Frontal cortex (tissue), 2 donors: ENCODE results near the gene PRLR.

GRCh38 chr5:33439774-33440256, 950 bp upstream of the TARS1 start:
- RAMPAGE, long total RNA = no peak

DNA sequence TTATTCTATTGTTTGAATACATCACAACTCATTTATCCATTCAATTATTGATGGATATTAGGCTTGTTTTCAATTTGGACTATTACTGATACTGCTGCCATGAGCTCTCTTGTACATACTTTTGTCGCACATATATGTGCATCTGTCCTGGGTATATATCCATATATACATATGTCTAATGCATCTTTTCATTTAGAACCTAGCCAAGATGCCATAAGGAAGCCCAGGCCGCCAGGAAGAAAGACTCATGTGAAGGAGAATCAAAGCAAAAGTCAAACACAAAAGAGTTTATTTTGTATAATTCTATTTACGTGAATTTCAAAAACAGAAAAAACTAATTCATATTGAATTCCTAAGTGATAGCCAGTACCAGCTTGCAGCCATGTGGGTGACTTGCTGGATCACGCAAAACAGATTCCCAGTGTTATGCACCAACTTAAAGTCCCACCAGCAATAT, 79.0 kb downstream of the ADAMTS12 start:
- RAMPAGE, long total RNA = no peak

- RAMPAGE, long total RNA = no peak
Observed at GRCh38 chr5:33997300-33997589, 10.6 kb downstream of the AMACR start.

GRCh38 chr5:34026098-34026536, 16.9 kb downstream of the C1QTNF3 start:
- RAMPAGE, long total RNA = no peak

DNA sequence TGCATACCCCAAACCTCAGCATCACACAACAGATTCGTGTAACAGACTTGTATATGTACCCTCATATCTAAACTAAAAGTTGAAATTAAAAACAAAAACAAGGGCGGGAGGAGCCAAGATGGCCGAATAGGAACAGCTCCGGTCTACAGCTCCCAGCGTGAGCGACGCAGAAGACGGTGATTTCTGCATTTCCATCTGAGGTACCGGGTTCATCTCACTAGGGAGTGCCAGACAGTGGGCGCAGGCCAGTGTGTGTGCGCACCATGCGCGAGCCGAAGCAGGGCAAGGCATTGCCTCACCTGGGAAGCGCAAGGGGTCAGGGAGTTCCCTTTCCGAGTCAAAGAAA, 104.7 kb upstream of the C1QTNF3 start:
- RAMPAGE, long total RNA = no peak

DNA sequence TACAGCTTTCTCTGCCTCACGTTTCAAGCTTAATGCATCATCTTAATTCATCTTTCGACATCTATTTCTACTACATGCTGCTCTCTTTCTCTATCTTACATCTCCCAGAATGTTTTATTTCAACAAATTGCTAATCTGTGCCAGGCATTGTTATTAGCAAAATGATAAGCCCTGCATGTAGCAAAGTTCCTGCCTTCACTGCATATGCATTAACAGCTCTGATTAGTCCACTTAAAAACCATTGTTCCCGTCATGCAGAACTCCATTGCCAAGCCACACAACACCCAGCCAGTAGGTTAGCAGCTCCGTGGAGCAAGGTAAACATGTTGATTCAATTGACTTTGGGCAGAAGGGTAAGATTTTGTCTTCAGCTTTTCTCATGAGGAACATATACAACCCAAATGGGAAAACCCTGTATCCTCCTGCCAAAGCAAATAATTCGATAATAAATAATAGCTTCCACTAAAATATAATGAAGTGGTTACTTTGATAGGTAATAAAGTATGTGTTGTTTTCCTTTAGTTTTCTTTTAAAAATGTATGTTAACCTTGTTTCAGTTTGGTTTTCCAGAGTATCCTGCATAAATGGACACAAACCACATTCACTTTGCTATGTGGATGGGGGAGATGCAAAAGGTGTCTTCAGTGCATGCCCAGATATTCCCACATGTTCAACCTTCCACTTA, 124.4 kb upstream of the C1QTNF3 start:
- RAMPAGE, long total RNA = no peak

DNA sequence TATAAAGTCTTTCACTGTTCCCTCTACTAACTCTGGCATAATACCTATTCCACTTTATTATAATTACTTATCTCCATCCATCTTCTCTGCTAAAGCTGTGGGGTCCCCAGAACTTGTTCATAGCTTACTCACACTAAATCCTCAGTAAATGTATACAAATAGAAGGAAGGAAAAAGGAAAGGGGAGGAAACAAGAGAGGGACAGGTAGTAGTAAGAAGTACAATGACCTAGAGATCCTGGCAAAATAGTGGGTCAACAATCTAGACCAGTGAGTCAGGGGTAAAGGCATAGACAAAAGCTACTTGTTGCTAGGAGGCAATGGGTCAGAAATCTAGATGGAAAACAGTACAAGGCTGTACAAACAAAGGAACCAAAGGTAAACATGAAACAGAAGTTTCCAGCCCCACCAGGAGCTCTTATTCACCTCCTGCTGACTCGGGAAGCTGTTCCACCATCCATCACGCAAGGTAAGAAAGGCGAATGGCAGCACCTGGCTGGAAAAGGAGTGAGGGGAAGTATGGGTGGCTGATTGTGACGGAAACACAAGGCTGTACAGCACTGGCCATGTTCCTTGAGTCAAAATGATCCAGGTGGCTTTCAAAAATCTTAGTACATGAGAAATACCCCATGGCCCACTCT, 70.6 kb upstream of the RAI14 start:
- RAMPAGE, long total RNA = no peak

GRCh38 chr5:34709727-34710418, 53.7 kb downstream of the RAI14 start:
- RAMPAGE, long total RNA = no peak

GRCh38 chr5:34868893-34869706, 30.1 kb downstream of the TTC23L start:
- RAMPAGE, long total RNA = no peak

DNA sequence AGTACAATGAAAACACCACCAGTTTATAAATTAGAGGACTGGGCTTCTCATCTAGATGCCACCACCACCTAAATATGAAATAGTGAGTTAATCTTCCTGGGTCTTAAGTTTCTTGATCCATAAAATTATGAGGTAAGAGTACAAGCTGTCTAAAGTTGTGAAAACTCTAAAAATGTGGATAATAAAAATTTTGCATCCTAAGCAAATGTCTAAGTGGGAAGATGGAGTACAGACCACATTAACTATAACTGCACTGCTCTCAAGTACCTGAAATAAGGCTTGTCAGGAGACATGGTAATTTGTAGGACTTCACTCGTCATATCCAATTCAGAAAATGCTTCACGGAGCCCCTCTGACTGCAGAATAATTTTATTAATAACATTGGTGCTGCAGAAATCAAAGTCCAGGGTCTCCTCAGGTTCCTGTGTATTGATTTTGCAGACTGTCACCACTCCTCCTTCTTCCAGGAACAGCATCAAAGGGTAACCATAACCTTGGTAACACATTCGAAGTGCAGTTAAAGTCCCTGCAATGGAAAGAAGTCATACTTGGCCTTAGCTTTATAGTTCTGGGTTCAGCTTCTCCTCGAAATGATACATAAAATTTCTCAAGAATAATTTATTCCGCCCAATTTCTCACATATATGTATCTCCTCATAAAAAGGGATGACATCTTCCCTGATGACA, 3.9 kb downstream of the RAD1 start:
- RAMPAGE, long total RNA = no peak

DNA sequence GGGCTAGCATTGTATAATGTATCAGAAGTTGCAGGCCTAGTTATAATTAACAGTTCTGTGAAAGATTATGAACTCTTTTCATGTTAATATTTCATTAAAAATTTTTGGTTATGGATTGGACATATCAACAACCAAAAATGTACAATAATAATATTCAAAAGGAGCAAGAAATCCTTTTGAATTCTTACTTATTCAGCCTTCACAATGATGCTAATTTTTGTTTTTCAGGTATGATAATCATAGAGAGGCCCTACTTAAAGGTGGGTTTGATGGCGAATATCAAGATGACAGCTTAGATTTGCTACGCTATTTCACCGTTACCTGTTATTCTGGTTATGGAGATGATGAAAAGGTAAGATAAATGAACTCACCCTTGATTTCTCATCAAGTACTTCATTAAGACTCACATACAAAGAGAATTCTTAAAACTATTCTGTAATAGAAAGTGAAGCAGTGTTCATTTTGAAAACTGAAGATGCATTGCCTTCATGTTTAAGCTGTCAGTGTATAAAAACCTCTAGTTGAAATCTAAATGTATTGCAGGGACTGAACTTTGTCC, 6.2 kb downstream of the DNAJC21 start:
- RAMPAGE, long total RNA = no peak

GRCh38 chr5:35171909-35172421, 58.3 kb downstream of the PRLR start:
- RAMPAGE, long total RNA = no peak

- RAMPAGE, long total RNA = no peak
Observed at GRCh38 chr5:35229188-35230165, 810 bp downstream of the PRLR start.

GRCh38 chr5:35230166-35230758, at the start of gene PRLR:
Gene PRLR (minus strand): TSS chr5:35230487.
- RAMPAGE, long total RNA = no peak

DNA sequence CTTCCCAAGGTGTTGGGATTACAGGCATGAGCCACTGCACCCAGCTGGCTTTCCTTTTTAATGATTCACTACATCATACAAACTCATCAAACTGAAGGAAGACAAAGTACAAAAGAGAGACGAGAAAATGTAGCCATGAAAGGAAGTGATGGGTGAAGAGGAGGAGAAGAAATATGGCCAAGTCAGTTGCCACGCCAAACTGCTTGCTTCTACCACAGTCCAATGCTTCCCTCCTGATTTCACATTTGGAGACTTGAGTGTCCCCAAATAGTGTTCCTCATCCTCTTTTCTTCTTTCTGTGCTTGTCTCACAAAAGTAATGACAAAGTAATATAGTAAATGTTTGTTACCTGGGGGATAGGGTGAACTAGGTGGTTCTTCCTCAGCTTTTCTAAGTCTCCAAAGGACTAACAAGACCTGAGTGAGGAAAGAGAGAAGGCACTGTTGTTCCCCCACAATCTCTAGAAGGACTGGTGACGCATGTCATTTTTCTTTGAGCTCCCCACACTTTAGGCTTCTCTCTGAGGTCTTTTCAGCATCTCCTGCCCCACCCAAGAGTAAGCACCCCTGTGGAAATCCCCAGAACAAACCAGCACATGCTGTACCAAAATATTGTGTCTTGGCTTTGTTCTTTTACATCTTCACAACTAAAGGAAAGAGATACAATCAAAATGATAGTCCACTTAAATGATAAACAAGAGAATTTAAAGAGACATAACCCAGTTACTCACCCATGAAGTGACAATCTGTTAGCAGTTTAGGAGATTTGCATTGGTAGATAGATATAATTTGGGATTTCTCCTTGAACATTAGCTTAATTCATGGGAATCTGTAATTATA, 2.5 kb upstream of the IL7R start:
- RAMPAGE, long total RNA = no peak

DNA sequence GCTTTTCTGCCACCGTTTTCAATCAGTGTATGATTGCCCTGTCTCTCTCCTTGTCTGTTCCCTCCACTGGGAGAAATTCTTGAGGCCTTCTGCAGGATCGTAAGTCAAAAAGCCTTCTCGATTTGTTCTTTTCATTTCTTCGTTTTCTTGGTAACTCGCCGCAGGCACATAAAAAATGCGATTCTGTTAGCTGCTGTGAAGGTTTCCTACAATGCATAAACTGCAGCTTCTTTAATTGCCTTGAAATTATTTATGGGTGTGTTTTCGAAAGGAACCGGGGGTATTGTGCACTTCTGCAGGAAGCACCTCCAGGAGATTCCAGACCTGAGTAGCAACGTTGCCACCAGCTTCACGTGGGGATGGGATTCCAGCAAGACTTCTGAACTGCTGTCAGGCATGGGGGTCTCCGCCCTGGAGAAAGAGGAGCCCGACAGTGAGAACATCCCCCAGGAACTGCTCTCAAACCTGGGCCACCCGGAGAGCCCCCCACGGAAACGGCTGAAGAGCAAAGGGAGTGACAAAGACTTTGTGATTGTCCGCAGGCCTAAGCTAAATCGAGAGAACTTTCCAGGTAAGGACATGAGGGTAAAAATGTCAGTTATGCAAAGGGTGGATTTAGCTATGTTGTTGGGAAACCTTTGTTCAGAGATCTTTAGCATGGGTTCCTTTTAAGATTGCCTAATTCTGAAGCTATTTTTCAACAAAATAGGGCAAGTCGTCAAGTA, 723 bp downstream of the SKP2 start:
- RAMPAGE, long total RNA = no peak

- RAMPAGE, long total RNA = no peak
Observed at GRCh38 chr5:36155961-36156772, 4.3 kb downstream of the SKP2 start.

DNA sequence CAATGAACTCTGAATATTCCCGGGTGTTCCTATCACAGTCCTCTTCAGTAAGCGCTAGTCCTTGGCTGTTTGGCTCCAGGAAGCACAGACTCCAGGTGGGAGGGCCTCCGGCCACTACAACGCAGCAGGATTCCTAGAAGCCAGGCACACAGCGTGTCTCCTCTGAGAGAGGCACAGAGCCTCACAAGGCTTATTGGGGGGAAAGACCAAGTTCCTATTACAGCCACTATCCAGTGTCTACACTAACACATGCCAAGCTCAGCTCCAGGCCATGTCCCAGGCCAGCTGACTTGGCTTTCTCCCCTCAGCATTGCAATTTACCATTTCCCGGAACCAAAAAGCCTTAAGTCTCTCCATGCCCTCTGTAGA, 84.6 kb upstream of the SLC1A3 start:
- RAMPAGE, long total RNA = no peak

- RAMPAGE, long total RNA = no peak
Observed at GRCh38 chr5:36570248-36570912, 36.0 kb upstream of the SLC1A3 start.

GRCh38 chr5:36618985-36619143, 12.5 kb downstream of the SLC1A3 start:
- RAMPAGE, long total RNA = no peak